ENCODE measurements around a stretch of chr2.

DNA sequence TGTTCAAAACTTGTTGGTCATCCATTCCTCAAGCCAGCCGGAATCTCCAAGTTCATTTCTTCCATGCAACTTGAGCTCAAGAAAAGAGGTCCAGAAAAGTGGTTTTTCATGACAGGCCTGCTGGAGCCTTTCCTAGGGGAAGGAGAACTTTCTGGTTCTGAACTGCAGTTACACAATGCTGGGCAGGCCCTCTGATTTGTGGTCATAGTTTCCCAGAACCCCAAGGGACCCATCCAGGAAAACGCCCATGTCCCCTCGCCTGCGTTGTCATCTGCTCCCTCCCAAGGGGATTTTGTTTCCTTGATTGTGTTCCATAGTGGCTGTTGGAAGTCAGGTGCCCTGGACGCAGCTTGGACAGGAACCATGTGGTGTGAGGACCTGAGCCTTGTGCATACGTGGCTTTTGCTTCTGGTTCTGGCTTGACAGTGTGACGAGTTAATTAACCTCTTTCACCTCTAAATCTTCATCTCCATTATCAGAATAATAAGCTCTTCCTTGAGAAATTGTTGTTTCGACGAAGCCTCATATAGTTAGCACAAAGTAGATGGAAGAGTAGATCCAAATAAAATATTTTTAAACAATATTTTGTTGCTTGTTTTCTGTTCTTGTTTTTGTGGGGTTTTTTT, 108.4 kb downstream of the TRIB2 start:
- PRO-cap = no peak

- PRO-cap = no peak
Observed at GRCh38 chr2:12948432-12949078, 231.8 kb downstream of the TRIB2 start.

DNA sequence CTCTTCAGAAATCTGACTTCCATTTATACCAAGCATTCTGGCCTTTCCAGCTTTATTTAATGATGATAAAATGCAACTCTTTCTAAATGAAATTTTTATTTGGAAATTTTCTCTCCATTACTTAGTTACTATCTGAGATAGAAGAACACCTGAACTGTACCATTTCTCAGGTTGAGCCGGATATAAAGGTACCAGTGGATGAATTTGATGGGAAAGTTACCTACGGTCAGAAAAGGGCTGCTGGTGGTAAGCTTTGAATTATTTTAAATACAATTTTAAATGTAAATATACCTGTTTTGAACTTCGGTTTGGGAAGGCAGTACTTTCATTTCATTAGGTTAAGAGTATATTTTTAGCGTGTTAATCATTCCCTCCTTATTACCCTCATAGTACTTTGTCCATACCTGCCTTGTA, 38.2 kb downstream of the DDX1 start:
- PRO-cap = no peak

- PRO-cap = no peak
Observed at GRCh38 chr2:16013973-16014893, 73.9 kb downstream of the MYCN start.

DNA sequence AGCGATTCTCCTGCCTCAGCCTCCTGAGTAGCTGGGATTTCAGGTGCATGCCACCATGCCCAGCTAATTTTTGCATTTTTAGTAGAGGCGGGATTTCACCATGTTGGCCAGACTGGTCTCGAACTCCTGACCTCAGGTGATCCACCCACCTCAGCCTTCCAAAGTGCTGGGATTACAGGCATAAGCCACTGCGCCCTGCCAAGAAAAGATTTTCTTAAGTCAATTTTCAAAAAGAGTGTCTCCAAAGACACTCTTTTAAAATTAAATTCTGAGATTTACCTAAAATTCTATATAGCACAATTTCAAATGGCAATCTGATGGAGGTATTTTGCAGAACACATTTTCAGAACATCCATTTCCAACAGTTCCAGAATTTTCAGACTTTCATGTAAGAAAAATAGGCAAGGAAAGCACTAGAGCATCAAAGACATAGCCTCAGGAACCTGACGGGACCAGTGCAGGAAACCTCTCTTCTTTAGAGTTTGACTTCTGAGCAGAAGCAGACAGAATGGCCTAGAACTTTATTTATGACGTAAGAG, 117.9 kb downstream of the CYRIA start:
- PRO-cap = no peak

DNA sequence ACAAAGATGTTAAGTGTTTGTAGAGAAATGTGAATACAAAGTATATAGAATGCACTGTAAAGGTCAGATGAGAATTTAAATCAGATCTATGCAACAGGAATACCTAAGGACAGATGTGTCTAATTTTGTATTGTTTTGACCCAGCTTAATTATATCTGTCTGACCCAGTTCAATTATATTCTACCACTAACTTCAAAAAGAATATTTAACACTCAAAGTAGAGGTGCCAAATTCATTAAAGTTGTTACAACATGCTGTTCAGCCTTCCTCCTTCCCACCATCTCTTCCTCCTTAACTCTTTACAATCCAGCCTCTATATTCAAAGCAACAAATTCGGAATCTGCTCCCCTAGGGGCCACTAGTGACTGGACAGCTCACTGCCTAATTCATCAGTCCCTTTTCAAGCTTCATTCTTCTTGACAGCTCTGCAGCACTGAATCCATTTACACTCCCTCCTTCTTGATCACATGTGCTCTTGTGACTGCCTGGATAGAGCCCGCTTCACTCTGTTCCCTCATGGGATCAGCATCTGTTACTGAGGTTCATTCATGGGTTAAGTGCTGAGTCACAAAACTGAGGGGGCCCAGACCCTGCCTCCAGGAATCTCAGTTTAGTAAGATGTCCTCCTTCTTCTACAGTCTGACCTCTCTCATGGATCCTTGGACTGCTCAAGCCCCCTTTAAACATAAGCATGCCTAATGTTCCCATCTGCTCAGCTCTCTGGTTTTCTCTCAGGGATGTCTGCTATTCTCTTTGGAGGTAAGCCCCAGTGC, 81.6 kb downstream of the CYRIA start:
- PRO-cap = no peak

GRCh38 chr2:16658131-16658656, 7.4 kb downstream of the CYRIA start:
- PRO-cap = no peak

DNA sequence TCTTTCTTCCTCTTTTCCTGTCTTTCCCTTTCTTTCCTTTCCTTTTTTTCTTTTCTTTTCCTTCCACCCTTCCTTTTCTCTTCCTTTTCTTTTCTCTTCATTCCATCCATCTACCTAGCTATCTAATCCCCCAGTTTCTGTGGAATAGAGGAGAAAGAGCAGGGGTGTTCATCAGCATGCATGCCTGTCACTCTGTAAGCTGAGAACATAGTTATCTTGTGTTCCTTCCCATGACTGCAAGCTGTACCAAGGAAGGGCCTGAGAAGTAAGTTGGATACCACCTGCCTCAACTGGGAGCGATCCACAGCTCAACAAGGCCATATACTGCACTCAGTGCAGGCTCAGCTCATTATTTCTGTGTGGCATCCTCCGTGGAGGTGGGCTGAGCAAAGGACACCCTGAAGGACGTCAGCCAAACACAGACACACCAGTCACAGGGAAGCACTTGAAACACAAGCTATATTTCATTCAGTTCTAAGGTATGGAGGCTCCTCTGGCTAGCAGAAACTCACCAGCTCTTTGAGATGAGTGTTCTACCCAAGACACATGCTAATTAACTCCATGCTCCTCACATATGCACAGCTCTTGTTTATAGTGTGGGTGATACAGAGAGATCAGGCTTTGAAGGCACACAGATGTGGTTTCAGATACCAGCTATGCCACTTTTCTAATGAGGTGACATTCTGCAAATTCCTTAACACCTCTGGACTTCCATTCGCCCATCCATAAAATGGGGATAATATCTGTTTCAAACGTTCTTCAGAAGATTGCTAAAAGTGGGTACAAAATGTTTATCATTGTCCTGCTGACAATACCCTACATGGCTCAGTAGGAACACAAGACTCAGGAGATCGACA, 6.7 kb downstream of the CYRIA start:
- PRO-cap = no peak

- PRO-cap = bidirectional peak, plus-strand start at chr2:17977222, minus-strand start at chr2:17976938
Observed at GRCh38 chr2:17977081-17977461, 98.6 kb downstream of the KCNS3 start.

DNA sequence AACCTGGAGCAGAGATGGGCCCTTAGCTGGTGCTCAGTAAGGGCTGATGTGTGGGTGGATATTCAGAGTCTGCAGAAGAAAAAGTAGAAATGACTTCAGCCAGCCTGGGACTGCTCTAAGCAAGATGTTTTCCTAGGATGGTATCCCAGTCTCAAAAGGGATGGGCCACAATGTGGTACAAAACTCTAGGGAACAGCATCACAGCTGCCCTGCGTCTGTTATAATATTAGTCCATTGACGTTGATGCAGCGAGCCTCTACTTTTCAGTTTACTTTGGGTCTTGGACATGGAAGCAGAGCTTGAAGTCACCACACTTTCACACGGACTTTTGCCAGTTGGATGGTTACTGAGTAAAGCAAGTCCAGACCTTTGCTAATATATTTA, 105.8 kb downstream of the RDH14 start:
- PRO-cap = bidirectional peak, plus-strand start at position 287 of the sequence, minus-strand start at position 112 of the sequence

DNA sequence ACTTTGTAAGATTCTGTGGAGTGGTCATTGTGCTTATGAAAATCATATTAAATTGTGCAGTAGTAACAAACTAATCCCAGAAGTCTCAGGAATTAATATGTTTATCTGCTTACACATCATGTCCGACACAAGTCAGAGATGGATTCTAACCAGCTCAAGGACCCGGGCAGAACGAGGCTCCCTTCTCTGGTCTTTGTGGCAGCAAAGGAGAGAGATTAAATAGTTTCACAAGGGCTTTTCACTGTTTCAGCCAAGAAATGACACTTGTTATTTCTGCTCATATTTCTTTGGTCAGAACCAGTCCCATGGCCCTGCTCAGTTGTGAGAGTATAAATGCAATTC, 104.6 kb downstream of the RDH14 start:
- PRO-cap = unidirectional peak, minus-strand start at position 200 of the sequence

DNA sequence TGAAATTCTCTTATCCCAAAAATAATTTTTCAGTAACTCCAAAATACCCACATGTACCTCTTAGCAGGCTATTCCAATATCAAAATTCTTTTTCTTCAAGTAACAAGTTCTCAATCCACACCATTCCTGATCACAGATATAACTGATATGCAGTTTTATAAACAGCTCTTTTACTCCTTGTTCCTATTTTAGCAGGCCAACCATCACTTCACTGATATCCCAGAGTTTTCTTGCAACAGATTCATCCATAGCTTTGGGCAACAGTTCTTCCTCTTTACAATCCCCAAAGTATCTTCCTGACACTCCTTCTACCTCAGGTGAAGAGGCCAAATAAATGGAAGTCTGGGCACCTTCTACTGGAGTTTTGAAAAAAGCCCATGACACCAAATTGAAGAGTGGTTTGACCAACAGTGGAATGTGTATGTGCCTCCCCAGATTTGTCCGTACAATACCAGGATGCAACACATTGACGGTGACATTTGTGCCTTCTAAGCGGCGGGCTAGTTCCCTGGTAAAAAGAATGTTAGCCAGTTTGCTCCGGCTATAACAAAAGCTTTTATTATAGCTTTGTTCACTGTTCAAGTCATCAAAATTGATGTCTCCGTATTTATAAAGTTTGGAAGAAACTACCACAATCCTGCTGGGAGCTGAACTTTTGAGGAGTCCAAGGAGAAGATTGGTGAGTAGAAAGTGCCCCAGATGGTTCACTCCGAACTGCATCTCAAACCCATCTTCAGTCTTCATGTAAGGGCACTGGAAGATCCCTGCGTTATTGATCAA, 5.3 kb downstream of the RDH14 start:
- PRO-cap = no peak

DNA sequence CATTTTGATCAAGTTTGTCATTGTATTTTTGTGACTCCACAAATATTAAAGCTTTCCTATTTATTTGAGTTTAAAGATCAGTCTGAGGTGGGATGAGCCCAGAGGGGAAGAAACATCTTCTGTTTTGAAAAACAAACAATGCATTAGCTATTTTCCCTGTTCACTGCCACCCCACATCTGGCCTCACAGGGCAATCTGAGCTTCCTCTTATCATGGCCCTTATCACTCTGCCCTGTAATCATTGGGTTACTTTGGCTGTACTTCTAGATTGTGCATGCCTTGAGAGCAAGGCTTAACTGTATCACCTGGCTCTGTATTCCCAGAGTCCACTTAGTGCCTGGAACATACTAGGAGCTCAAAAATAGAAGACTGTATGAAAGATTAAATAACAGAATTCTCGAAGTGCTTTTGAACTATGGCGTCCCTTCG, 241.6 kb upstream of the NT5C1B start:
- PRO-cap = no peak

GRCh38 chr2:18992036-18992298, 366.5 kb downstream of the OSR1 start:
- PRO-cap = no peak

GRCh38 chr2:19281497-19281897, 76.9 kb downstream of the OSR1 start:
- PRO-cap = no peak

DNA sequence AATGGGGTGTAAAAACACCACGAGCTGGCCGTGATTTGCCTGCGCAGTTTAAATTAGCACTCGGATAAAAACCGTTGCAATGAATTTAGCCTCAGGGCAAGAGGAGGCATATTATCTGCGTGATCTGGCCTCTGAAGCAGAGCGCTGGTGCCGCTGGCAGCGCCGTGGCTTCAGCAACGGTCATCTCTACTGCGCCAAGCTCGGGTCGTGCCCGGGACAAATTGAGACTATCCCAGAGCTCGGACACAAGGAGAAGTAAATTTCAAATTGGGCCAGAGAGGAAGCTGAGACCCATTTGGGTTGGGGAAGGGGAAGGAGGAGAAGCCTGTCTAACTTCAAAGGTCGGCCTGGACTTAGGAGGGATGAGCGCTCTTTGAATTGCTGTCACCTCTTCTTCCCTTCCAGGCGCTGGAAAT, 2.8 kb downstream of the OSR1 start:
- PRO-cap = unidirectional peak, plus-strand start at position 294 of the sequence

DNA sequence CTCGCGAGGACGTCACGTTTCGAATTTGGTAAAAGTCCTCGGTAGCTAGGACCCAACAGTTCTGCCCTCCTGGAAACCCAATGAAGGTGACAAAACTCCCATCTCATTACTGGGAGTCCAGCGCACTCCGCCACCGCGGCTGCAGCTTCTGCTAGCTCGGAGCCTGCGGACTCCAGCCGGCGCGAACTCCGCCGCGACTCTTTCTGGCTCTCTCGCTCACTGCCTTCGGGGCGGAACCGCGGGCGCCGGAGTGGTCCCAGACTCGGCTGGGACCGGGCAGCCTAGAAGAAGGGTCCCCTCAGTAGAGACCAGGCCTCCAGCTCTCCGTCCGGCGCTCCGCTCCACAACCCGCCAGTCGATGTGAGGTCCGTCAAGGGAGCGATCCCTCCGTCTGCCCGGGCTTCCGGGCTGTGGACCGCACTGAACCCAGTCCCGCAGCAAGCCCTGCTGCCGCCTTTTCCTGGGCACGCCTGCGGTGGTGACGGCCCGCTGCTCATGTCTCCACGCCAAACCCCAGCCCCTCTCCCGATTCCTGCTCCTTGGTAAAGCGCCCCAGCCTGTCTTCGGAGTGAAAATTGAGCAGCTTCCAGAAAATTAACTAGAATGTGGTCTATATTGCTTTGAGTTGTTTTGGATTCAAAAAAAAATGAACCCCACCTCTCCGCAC, 3.1 kb upstream of the OSR1 start:
- PRO-cap = no peak

GRCh38 chr2:19638322-19638636, 263.5 kb downstream of the TTC32 start:
- PRO-cap = no peak

DNA sequence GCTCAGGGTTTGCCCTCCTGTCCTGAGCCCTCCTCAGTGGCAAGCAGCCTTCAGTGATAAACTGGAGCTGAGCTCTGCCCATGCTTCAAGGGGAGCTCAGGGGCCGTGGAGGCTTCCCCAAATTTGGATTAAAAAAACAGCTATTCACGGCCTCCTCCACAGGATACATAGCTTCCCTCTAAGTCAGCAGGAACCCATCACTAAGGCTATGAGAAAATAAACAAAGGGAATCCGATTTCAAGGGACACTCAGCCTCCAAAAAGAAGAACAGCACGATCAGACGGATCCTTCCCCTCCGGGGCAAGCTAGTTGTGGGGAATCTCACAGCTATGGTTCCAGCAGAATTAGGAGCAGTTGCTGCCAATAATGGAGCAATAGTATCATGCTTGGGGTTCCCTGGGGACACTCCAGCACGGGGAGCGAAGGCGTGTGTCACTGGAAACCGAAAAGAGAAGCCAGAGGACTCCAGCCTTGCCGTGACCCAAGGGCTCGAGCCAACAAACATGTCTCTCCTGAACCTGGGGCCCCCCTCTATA, 163.1 kb downstream of the TTC32 start:
- PRO-cap = no peak

- PRO-cap = no peak
Observed at GRCh38 chr2:20091216-20092032, 40.0 kb upstream of the LAPTM4A start.